Jejunum (tissue), 1 donor: ENCODE measurements around the genes MON1B and CLEC3A.

GRCh38 chr16:77190821-77191441, at the start of gene MON1B:
MON1B (plus strand) TSS chr16:77191190.
- PRO-cap = bidirectional peak, plus-strand start at chr16:77190979, minus-strand start at chr16:77190682; bidirectional peak, plus-strand start at chr16:77191190, minus-strand start at chr16:77191135

DNA sequence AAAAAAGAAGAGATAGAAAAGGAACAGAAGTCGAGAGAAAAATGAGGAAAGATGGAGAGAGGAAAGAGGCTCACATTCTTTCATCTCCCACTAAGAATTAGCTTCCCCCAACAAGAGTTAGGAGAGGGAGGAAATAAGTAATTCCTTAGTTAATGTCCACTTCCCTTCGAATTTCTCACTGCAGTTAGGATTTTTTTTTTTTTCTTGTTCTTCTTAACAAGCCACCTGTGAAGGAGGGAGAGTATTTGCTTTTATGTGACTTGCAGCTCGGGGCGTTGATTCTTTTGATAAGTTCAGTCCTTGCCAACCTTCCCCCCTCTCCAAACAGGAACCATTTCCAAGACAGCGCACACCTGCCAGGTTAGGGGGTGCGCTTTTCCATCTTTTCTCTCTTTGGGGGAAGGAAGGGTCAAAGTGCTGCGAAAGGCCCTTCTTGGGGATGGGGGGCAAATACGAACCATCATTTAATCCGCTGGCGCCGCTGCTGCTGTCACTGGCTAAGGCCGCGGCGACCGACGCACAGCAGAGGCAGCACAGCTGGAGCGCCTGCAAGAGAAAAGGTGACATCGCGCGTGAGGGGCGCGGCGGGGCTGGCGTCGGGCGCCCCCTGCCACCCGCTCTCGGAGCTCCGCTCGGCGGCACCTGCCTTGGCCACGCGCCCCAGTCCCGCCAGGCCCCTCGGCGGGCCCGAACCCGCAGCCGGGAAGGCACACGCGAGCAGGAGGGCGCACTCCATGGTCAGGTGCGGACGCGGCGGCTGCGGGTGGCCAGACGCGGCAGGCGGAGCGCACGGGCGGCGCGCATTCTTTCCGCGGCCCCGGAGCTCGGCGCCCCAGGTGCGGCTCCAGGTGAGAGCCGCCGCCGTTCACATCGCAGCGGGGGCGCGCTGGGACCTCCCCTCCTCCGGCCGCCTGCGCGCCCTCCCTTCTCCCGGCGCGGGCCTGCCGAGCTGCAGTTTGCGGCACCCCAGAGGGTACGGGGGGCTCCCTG, 579 bp downstream of the ADAMTS18 start:
- PRO-cap = no peak

- PRO-cap = no peak
Observed at GRCh38 chr16:77870318-77870801, 82.0 kb downstream of the VAT1L start.

GRCh38 chr16:78022275-78022815, at the start of gene CLEC3A:
CLEC3A (plus strand) TSS chr16:78022548.
- PRO-cap = no peak

- PRO-cap = no peak
Observed at GRCh38 chr16:78714003-78714765, 614.7 kb downstream of the WWOX start.

GRCh38 chr16:79381524-79382102, 218.9 kb downstream of the MAF start:
- PRO-cap = no peak

- PRO-cap = no peak
Observed at GRCh38 chr16:79419001-79419593, 181.4 kb downstream of the MAF start.

GRCh38 chr16:79658186-79659008, 57.9 kb upstream of the MAF start:
- PRO-cap = no peak

DNA sequence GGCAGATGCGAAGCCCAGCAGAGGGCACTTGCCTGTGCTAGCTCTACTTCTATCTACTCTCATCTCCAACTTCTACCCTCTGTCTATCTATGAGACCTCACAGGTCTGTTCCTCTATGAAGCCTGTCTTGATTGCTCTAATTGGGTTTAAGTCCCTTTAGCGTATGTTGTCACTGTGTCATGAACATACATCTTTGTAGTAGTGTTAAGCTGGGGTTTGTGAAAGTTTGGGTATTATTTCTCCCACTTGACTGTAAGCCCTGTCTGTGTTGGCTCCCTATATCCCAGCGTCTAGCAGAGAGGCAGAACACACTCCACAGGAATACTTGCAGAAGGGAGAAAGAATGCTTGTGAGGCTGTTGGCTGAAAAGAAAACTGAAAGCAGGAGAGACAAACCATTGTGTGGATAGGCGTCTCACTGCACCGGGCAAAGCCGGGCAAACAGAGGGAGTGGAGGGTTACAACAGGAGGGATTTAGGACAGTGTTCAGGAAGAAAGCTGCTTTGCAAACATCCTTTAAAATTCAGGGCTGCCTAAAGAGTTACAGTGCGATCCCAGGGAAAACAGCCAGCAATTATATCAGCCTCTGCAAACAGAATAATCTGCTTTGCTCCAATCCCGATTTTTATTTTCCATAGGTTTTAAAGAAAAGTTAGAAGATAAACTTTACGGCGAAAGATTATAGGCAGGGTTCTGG, 167.4 kb upstream of the MAF start:
- PRO-cap = unidirectional peak, plus-strand start at position 439 of the sequence; unidirectional peak, plus-strand start at position 481 of the sequence

GRCh38 chr16:79772098-79772396, 171.5 kb upstream of the MAF start:
- PRO-cap = unidirectional peak, minus-strand start at chr16:79772162

DNA sequence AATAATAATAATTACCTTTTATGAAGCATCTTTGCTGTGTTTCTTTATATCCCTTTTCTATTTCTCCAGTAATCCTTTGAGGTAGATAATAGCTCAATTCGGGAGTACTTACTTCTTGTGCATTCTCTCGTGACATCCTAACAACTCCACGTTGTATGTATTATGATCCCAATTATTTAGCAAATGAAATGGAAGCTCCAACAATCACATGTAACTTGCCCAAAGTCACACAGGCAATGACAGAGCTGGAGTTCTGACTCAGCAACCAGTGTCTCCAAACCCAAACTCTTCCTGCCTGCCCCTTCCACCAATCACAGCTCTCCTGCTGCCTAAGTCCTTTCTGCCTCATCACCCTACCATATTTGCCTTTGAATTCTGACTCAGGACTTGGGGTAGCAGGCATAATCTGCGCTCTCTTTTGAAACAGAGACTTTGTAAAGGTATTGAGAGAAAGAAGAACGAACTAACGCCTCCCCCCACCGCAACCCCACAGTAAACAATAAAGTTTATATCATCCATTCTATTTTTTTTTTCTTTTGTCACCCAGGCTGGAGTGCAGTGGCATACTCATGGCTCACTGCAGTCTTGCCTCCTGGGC, 245.2 kb upstream of the MAF start:
- PRO-cap = no peak

GRCh38 chr16:79848689-79849416, 248.3 kb upstream of the MAF start:
- PRO-cap = no peak

DNA sequence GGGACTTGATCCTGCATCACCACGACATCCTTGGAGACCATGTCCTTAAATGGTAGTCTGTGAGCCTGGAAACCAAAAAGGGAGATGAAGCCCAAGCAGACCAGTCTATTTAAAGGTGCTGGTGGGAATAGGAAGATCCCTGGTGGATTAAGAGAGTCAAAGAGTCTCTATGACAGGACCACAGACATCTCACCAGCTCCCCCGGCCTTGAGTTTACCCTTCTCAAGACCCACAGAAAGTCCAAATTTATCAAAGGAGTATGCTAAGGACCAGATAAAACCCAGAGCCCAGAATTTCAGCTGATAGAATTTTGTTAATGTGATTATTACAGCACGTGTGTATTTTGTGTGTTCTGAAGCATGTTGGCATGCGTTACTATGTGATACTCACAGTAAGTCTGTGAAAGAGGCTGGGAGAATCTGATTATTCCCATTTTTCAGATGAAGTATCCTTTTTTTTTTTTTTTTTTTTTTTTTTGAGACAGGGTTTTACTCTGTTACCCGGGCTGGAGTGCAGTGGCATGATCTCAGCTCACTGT, 33.0 kb upstream of the DYNLRB2 start:
- PRO-cap = no peak

GRCh38 chr16:81053847-81054182, 18.2 kb downstream of the ATMIN start:
- PRO-cap = no peak

- PRO-cap = no peak
Observed at GRCh38 chr16:81141361-81141613, 45.1 kb upstream of the GCSH start.

GRCh38 chr16:81189006-81189742, 49.3 kb upstream of the BCO1 start:
- PRO-cap = no peak

GRCh38 chr16:81448349-81449126, 3.9 kb downstream of the CMIP start:
- PRO-cap = bidirectional peak, plus-strand start at chr16:81448847, minus-strand start at chr16:81448558

DNA sequence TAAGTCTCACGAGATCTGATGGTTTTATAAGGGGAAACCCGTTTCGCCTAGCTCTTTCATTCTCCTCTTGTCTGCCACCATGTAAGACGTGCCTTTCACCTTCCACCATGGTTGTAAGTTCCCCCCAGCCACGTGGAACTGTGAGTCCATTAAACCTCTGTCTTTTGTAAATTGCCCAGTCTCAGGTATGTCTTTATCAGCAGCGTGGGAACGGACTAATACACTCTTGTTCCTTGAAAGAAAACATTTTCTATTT, 6.6 kb downstream of the CMIP start:
- PRO-cap = no peak

DNA sequence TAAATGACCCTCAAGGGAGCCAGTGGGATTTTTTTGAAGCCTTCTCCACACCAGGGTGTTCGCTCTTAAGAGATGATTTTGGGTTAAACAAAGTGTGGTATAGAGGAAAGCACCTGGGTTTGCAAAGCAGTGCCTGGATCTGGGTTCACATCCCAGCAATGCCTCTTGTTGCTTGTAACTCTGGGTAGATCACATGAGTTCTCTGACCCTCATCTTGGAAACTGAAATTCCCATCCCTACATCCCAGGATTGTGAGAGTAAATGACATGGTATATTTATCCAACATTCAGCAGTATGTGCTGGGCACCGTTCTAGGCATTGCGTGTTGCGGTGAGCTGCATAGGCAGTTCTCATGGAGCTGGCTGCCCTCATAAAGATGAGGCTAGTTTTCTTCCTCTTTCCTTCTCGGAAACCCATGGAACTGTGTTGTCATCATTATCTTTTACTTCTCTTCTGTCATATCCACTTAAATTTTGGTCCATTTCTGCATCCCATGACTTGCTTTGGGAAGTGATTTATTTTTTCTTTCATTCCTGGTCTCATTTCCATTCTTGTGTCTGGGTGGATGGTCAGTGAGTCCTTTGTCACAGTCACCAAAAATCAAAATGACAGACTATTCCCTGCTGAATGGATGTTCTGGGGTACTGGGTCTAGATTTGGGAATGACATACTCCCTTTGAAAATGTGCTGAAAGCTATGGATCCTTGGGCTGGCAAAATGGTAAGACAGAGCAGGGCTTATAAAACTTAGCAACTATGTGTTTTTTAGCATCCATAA, 17.2 kb downstream of the CMIP start:
- PRO-cap = no peak

DNA sequence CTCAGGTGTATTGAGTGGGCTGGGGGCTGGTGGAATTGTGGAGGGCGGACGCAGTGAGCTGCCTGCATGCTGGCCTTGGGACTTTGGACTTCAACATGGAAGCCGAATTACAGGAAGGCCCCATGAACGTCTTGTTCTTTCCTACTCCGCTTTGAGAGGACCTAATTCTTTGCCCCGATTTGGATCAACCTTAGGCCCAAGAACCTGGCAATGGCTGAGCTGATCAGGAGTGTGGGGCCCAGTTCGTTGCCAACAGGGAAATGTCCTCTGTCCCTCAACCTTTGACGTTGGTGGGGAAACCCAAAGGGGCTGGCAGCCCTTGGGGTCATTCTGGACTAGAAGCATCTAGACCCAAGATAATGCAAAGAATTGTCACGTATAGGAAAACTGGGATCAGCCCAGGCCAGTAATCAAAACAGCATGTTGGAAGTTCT, 24.3 kb downstream of the CMIP start:
- PRO-cap = no peak